HT1080 (cell line): ENCODE measurements around a stretch of chr5.

GRCh38 chr5:172819778-172820702, 14.0 kb upstream of the ERGIC1 start:
RAMPAGE:
- cytosol, long total RNA = no peak
- long total RNA = no peak
- nucleus, long total RNA = no peak

DNA sequence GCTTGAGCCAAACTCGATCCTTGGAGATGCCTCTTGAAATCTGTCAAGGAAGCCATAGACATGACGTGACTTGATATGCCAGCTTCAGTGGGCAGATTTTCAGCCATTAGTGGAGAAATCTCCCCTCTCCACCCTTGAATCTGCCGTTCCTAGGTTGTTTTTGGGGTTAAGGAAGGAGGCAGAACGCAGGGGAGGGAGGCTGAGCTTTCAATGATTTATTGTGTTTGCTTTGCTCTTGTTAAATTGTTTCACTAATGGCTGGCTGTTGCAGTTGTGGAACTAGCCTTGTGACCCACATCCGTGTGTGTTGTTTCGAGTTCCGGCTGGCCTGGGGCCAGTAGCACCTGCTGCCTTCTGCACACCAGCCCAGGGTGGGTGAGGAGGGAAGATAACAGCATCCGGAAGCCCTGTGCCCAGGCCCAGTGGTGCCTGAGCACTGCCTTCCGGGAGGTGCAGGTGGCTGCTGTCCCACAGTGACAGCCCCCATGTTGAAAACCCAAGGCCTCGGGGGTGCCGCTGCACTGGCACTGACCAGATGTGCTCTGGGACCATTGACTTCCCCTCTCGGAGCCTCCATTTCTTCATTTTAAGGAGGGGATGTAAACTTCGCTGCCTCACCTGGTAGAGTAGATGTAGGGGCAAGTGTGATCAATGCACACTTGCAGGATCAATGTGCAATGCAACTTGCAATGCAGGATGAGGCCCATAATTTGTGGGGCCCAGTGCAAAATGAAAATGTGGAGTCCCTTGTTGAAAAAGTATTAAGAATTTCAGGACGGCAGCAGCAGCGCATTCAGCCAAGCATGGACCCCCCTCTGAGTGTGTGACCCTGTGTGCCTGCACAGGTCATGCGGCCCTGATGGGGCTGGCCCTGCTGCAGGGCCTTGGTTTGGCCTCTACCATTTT, 3.7 kb downstream of the ERGIC1 start:
RAMPAGE:
- cytosol, long total RNA = no peak
- long total RNA = no peak
- nucleus, long total RNA = no peak

RAMPAGE:
- cytosol, long total RNA = no peak
- long total RNA = no peak
- nucleus, long total RNA = no peak
Observed at GRCh38 chr5:172840016-172840726, 6.1 kb downstream of the ERGIC1 start.

GRCh38 chr5:172847823-172848828, 14.1 kb downstream of the ERGIC1 start:
RAMPAGE:
- cytosol, long total RNA = no peak
- long total RNA = no peak
- nucleus, long total RNA = no peak

GRCh38 chr5:172869224-172869786, 35.3 kb downstream of the ERGIC1 start:
RAMPAGE:
- cytosol, long total RNA = no peak
- long total RNA = no peak
- nucleus, long total RNA = no peak

RAMPAGE:
- cytosol, long total RNA = no peak
- long total RNA = no peak
- nucleus, long total RNA = no peak
Observed at GRCh38 chr5:172902504-172902914, 56.7 kb upstream of the RPL26L1 start.

DNA sequence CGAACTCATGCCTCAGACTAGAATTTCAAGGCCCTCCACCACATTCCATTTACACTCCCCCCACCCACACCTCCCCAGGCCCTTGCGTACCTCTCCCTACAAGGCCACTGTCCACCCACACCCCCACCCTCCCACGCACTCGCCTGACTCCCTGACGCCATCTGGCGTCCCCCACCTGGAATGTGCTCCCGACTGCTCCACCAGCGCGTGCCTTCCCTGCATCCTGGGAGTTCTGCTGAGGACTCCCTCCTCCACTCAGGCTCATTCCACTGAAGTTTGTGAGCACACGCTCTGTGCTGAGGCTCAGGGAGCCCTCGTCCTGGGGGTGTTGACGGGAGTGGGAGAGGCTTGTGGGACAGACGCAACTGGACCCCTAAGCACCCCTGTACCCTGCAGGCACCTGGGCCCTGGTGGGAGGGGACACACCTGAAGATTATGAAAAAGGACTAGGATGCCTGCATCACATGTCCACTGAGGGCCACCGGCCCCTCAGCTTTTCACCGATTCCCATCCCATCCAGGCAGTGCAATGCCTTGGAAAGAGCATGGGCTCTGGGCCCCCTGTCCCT, 56.2 kb upstream of the RPL26L1 start:
RAMPAGE:
- cytosol, long total RNA = no peak
- long total RNA = no peak
- nucleus, long total RNA = no peak

GRCh38 chr5:172905531-172905986, 53.7 kb upstream of the RPL26L1 start:
RAMPAGE:
- cytosol, long total RNA = no peak
- long total RNA = no peak
- nucleus, long total RNA = no peak

RAMPAGE:
- cytosol, long total RNA = no peak
- long total RNA = no peak
- nucleus, long total RNA = no peak
Observed at GRCh38 chr5:173139888-173140397, 4.4 kb upstream of the BNIP1 start.

DNA sequence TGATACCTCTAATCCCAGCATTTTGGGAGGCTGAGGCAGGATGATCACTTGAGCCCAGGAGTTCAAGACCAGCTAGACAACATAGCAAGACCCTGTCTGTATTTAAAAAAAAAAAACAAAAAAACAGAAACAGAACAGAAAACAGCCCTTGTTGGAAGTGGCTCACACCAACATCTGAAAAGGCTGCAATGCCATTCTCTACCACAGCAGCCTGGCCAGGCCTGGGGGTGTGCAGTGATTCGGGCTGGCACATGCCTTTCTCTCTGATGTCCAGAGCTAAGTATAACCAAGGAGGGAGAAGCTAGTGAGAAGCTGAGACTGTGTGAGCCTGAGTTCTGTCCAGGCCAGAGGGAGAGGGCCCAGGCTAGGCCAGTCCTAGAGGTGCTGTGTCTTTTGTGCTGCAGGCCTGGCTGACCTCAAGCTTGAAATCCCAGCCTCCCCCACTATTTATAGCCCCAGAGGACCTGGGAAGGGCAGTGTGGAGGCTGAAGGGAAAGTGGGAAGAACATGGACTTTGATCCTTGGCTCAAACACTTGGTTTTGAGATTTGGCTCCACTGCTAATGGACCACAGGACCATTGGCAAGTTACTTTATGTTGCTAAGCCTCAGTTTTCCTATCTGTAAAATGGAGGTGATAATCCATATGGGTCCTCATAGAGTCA, 20.8 kb downstream of the BNIP1 start:
RAMPAGE:
- cytosol, long total RNA = no peak
- long total RNA = no peak
- nucleus, long total RNA = no peak

DNA sequence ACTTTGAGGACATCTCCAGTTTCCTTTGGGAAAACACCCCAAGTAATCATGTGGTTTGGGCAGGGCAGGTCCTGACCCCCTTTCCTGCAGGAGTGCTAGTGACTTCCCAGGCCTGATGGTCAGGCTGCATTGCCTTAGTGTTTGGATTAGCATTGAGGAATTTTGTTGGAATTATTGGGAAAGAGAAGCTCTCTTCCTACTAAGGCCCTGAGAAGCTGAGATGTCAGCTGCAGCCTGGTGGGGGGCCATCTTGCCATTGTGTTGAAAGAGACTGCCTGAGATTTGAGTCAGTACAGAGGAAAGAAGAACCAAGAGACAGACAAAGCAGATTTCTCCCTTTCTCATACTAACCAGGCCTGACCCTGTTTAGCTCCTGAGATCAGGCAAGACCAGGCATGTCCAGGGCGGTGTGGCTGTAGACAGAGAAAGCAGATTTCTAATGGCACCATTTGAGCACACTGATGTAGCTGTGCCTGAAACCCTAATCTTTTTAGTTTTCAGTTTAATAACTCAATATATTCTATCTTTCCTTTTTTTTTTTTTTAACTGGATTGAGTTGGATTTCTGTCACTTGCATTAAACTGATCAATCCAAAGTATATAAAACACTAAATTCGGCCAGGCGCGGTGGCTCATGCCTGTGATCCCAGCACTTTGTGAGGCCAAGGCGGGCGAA, 35.9 kb downstream of the STC2 start:
RAMPAGE:
- cytosol, long total RNA = no peak
- long total RNA = no peak
- nucleus, long total RNA = no peak

DNA sequence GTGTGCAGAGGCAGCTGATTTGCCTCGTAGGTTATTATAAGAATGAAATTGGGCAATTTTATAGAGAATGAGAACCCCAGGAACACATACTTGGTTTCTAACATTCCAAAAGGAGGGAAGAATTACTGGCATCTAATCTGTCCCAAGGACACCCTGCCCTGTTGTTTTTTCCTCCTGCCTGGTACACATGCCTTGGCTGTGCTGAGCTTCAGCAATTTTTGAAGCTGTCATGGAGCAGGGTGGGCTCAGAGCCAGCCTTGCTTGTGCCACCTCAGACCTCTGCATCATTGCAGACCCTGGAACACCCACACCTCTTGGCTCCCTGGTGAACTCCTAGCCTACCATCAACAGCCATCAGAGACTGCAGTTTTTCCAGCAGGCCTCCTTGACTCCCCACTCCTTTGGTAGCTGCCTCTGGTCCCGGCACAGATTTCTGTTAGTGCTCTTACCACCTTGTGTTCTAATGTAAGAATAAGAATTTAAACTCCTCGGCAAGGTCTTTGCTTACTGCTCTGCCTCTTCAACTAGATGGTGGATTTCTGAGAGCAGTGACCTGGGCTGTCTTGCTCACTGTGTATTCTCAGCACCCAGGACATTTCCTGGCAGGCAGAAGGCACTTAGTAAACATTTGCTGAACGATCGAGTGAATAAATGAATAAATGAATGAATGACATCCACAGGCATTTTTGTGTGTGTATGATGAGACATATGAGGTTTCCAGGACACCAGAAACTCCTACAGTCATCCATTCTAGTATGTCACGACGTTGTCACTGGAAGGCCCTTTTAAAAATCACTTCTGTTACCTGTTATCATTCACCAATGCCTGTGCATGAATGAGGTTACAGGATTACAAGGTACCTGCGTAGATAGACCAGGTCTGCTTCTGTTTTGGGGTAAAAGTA, 143.3 kb downstream of the BOD1 start:
RAMPAGE:
- cytosol, long total RNA = no peak
- long total RNA = no peak
- nucleus, long total RNA = no peak

DNA sequence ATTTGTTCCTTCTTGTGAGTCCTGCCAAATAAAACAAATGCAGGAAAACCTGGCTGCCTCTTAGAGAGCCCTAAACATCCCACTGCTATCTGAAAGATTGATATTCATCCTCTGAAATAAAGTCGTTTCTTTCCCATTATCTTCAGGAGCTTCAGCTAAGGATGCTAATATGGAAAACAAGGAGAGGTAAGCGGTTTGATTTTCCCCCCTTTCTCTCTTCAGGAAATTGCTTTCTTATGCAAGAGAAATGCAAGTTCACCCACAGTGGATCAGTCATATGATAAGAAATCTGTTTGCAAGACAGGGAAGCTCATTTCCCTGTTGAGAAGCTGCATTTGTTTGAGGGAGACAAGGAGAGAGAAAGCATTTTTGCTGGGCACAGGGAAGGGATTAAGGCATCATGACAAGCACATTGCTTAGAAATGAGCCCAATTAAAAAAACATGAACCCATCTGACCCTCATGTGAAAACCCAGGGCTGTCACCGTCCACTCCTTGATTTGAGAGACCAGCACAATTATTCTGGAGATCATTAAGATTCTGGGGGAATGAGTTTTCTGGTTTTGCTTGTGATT, 53.7 kb upstream of the BOD1 start:
RAMPAGE:
- cytosol, long total RNA = no peak
- long total RNA = no peak
- nucleus, long total RNA = no peak

DNA sequence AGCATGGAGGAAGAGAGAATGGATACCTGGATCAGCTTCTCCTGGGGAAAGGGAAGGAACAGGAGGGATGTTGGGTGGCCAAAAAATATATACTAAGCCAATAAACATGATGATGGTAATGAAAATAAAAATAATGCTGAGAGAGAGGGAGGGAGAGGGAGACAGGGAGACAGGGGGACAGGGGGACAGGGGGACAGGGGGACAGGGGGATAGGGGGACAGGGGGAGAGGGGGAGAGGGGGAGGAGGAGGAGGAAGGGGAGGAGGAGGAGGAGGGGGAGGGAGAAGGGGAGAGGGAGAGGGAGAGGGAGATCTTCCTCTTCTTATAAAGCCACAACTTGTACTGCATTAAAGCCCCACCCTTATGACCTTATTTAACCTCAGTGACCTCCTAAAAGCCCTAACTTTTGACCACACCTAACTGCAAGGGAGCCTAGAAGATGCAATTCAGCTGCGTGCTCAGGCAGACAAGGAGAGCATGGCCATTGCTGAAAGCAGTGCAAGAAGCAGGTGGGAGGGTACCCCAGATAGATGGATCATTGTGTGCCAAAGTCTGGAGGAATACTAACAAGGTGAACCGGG, 125.2 kb upstream of the BOD1 start:
RAMPAGE:
- cytosol, long total RNA = no peak
- long total RNA = no peak
- nucleus, long total RNA = no peak

GRCh38 chr5:173823895-173824627, 64.1 kb upstream of the CPEB4 start:
RAMPAGE:
- cytosol, long total RNA = no peak
- long total RNA = no peak
- nucleus, long total RNA = no peak

DNA sequence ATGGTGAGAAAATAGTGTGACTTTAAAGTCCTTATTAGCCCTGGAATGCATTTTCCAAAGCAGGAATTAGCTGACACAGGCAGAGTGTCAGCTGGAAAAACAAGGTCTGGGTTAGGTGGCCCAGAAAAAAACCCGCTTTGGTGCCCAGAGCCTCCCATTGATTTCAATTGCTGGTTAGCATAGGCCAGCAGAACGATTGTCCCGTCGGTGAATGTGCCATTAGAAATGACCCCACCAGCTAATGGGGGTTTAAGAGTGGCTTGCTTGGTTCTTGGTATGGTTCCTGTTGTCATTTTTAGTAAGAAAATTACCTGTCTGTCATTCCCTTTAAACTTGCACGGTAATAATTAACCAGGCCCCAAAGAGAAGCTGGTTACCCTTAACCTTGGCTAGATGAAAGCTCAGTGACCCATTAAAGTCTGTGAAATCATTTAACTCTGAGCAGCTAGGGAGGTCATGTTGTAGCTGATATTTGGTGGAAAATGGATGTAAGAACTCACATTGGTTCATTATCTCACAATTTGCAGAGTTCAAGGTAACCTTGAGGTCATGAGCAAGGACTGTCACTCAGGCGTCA, 61.9 kb upstream of the CPEB4 start:
RAMPAGE:
- cytosol, long total RNA = no peak
- long total RNA = no peak
- nucleus, long total RNA = no peak

RAMPAGE:
- cytosol, long total RNA = no peak
- long total RNA = no peak
- nucleus, long total RNA = no peak
Observed at GRCh38 chr5:173850223-173850886, 37.8 kb upstream of the CPEB4 start.

DNA sequence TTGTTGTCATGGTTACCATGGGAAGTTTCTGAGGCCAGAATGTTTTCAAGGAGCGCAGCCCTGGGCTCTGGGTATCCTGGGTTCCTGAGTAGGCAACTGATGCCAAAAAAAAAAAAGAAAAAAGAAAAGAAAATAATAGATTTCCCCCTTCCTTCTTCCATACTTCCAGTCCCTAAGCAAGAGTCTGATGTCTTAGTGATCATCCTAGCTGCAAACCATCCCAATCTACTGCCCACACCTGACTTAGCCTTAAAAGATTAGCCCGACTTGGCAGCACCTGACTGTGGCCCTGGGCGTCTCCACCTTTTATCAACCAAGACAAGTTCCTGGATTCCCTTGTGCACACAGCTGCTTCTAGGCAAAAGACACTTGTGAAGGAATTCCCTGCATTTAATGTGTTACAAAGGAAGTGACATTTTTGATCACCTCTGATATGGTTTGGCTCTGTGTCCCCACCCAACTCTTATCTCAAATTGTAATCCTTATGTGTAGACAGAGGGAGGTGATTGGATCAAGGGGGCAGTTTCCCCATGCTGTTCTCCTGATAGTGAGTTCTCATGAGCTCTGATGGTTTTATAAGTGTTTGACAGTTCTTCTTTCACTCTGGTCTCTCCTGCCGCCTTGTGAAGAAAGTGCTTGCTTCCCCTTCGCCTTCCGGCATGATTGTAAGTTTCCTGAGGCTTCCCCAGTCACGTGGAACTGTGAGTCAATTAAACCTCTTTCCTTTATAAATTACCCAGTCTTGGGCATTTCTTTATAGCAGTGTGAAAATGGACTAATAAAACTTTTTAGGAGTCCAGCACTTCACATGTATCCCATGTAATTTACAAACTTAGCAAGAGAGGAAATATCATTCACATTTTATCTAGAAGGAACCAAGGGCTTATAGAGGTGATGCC, 2.7 kb upstream of the CPEB4 start:
RAMPAGE:
- cytosol, long total RNA = no peak
- long total RNA = no peak
- nucleus, long total RNA = no peak

RAMPAGE:
- cytosol, long total RNA = no peak
- long total RNA = no peak
- nucleus, long total RNA = no peak
Observed at GRCh38 chr5:173890491-173891204, 2.5 kb downstream of the CPEB4 start.

DNA sequence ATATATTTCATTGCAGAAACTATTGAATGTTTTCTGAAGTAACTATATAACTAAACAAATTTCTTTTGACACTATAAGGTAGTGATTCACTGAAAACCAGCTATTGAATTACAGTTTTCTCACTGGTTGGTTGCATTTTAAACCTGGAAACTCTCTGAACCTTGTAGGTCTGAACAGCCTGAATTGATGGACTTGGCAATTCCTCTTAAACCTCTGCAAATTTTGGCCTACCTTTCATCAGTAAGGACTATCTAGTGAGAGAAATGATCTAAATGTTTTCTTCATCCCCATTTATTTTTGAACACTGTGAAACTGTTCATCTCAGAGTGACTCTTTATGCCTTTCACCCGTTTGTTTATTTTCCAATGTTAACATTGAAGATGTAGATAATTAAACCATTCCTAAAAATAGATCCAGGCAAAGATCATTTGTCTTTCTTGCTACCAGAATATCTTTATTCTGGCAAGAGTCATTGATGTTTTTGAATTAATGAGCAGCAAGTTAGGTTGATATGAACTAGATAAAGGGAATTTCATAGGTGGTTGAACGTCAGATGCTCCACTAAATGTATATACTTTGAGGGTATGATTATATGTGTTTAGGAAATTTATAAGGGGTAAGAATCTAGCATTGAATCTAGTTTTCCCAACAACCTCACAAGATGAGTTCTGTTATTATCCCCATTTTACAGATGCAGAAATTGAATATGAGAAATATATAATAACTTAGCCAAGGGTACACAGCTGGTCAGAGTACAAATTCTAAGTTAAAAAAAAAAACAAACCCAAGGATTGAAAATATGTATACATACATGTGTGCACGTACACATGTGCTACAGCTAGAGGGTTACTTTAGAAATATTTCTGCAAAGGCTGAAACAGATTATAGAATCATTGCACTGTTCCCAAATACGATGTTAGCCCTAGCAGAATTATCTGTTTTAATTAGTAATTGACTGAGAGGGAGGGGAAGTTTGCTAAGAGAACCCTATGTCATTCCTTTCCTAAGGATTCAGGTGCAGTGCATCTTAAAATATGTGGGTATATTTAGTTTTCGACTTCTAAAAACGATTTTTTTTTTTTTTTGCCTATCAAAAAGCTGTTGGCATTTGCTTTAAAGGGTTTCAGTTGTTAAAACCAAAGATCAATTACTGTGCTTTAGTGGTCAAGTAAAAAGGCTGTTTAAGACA, 3.5 kb downstream of the CPEB4 start:
RAMPAGE:
- cytosol, long total RNA = no peak
- long total RNA = no peak
- nucleus, long total RNA = no peak